ENCODE results near the gene ODC1.

DNA sequence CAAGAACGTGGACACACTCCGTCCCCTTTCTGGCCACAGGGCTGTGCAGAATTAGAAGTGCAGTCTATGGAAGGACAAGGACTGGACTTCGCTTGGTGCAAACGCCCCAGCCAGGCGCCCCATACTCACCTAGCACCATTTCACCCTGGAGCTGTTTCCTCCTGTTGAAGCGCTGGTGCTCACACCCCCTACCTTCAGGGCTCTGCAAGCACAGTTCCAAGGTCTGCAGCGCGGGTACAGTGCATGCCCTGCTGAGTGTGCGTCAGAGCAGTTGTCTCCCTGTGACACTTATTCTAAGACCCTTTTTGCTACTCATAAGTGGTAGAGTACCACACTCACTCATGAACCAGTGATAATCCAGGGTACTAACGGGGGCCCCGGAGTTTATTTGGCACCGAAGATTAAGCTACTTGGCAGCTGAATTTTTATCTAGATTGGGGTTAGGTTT lies 3.1 kb downstream of the HPCAL1 start:
- PRO-cap, 3 experiments, result no peak in any of the 3 experiments
- RAMPAGE, long total RNA, 4 experiments, result no peak in any of the 4 experiments
- RRBS, result no CpG with 5 or more reads among the region's 12 CpGs

- PRO-cap, 3 experiments, result no peak in any of the 3 experiments
- RAMPAGE, long total RNA, 4 experiments, result no peak in any of the 4 experiments
- RRBS, result 35% methylated on average over 2 of the region's 5 CpGs
Measured at GRCh38 chr2:10324102-10324756, 21.5 kb downstream of the HPCAL1 start.

DNA sequence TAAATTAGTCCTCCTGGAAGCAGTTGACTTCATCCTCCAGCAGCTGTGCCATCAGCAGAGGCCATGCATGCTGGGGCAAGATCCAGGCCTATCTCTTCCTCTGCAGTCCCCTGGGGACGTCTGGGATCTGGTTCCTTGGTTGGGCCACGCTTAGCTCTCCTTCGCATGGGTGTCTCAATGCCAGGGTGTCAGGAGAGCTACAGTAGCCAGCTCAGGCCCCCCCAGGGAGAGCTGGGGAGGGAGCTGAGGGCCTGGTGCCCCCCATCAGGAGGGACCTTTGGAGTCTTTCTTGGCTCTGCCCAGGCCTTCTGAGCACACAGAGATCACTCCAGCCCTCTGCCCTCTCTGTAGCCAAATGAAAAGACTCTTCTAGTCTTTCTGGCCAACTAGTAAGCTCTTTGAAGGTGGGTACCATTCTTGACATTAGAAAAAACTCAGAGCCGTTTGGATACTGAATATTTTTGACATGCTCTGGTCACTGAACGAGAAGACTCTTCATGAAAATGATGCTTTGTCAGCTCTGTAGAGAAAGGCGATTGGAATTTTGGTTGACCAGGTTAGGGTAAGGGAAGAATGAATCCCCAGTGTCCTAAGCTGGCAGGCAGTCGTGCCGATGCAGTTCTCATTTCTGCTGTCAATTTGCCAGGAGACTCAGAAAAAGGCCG lies 49.9 kb downstream of the HPCAL1 start:
- PRO-cap, 3 experiments, result no peak in any of the 3 experiments
- RAMPAGE, long total RNA, 4 experiments, result no peak in any of the 4 experiments
- RRBS, result no CpG with 5 or more reads among the region's 9 CpGs

DNA sequence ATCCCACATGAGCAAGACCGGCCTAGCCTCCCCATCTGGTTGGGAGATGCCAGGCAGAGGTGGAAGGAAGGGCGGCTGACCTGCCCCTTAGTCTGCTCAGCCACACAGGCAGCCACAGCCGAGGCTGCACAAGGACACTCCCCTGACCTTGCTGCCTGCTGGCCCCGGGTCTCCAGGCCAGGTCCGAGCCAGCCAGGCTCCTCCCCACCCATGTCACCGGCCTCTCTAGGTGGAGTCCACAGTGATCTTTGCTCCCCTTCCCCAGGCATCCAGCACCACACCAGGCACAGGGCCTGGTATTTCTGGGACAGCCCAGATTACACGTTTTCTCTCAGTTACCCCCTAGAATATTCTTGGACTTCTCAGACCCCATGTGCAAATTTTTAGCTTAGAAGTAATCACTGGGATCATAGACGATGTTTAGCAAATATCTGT lies 47.1 kb downstream of the ODC1 start:
- PRO-cap, 3 experiments, result no peak in any of the 3 experiments
- RAMPAGE, long total RNA, 4 experiments, result no peak in any of the 4 experiments
- RRBS, result 23% methylated on average over 4 of the region's 8 CpGs

- PRO-cap, 3 experiments, result no peak in any of the 3 experiments
- RAMPAGE, long total RNA, 4 experiments, result no peak in any of the 4 experiments
- RRBS, result no CpG with 5 or more reads among the region's 23 CpGs
Measured at GRCh38 chr2:10402085-10403139, 45.7 kb downstream of the ODC1 start.

GRCh38 chr2:10407832-10408926 lies 39.9 kb downstream of the ODC1 start:
- PRO-cap, 3 experiments, result peak in 2 of 3 experiments; most common plus-strand start chr2:10408557 (in 1)
- RAMPAGE, long total RNA, 4 experiments, result no peak in any of the 4 experiments
- RRBS, result no CpG with 5 or more reads among the region's 15 CpGs

- PRO-cap, 3 experiments, result no peak in any of the 3 experiments
- RAMPAGE, long total RNA, 4 experiments, result no peak in any of the 4 experiments
- RRBS, result 87% methylated on average over 5 of the region's 24 CpGs
Measured at GRCh38 chr2:10441444-10442508, 6.4 kb downstream of the ODC1 start.

GRCh38 chr2:10447847-10448964 lies at the start of gene ODC1:
Gene ODC1, minus strand, starts transcription at chr2:10448327.
- PRO-cap, 3 experiments, result peak in 3 of 3 experiments; most common plus-strand start chr2:10448033 (in 1); most common minus-strand start chr2:10448327 (in 3)
- RAMPAGE, long total RNA, 4 experiments, result start-site peak on the plus strand in 2 of 4 experiments, at chr2:10448672-10448709 at its widest, 6 to 11 reads per replicate
- RRBS, result 1% methylated on average over 69 of the region's 149 CpGs

GRCh38 chr2:10497629-10498328 lies 49.7 kb upstream of the ODC1 start:
- PRO-cap, 3 experiments, result no peak in any of the 3 experiments
- RAMPAGE, long total RNA, 4 experiments, result no peak in any of the 4 experiments
- RRBS, result 24% methylated on average over 8 of the region's 32 CpGs

DNA sequence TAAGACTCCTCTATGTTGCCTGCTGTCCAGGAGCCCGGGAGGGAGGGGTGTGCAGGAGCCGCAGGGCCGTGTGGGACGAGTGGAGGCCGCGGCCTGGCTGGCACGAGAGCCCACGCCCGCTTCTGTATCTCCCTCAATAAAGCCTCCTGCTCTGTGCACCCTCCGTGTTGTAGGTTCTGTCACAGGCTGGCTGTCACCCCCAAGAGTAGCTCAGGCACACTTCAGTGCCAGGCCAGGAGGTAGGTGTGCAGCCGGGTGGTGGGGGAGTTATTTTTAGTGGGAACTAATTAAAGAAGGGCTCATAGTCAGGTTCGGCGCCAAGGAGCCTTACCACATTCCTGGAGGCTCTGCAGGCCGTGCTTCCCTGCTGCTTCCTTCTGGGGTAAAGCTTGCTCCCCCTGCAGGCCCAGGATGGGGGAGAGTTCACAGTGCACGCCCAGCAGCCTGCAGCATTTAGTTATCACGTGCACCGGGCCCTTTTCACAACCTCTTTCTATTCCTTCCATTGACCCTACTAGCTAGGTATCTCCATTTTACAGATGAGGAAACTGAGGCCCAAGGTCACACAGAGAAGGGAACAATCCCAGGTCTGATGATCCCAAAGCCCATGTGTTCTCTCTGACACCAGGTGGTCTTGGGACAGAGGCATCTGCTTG lies 2.5 kb downstream of the KCNF1 start:
- PRO-cap, 3 experiments, result no peak in any of the 3 experiments
- RAMPAGE, long total RNA, 4 experiments, result no peak in any of the 4 experiments
- RRBS, result 74% methylated on average over 1 of the region's 17 CpGs

GRCh38 chr2:11160860-11161598 lies 5.8 kb downstream of the SLC66A3 start:
- PRO-cap, 3 experiments, result peak in 3 of 3 experiments; most common minus-strand start chr2:11161183 (in 3)
- RAMPAGE, long total RNA, 4 experiments, result no peak in any of the 4 experiments
- RRBS, result no CpG with 5 or more reads among the region's 15 CpGs

DNA sequence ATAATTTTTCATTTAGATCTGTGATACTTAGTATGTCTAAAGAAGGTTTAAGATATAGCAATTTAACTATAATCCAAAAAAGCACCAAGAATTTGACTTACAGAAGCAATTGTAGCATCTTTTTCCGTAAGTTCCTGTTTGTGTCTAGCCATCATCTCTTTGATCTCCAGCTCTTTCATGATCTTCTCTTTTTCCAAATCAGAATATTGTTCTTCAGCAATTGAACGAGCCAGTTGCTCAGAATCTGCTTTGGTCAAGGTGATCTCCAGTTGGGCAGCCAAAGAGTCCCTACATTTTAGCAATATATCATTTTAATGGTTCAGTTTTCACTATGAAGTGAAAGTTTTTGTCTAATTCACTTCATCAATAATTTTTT lies 45.6 kb downstream of the SLC66A3 start:
- PRO-cap, 3 experiments, result no peak in any of the 3 experiments
- RAMPAGE, long total RNA, 4 experiments, result start-site peak on the minus strand in 1 of 4 experiments, centred at position 179 of the sequence, 117 reads per replicate
- RRBS, result no CpG with 5 or more reads among the region's 2 CpGs

GRCh38 chr2:11211424-11211990 lies 56.2 kb downstream of the SLC66A3 start:
- PRO-cap, 3 experiments, result no peak in any of the 3 experiments
- RAMPAGE, long total RNA, 4 experiments, result no peak in any of the 4 experiments
- RRBS, result no CpG with 5 or more reads among the region's 3 CpGs

GRCh38 chr2:11213294-11214113 lies 58.2 kb downstream of the SLC66A3 start:
- PRO-cap, 3 experiments, result no peak in any of the 3 experiments
- RAMPAGE, long total RNA, 4 experiments, result no peak in any of the 4 experiments
- RRBS, result no CpG with 5 or more reads among the region's 6 CpGs

DNA sequence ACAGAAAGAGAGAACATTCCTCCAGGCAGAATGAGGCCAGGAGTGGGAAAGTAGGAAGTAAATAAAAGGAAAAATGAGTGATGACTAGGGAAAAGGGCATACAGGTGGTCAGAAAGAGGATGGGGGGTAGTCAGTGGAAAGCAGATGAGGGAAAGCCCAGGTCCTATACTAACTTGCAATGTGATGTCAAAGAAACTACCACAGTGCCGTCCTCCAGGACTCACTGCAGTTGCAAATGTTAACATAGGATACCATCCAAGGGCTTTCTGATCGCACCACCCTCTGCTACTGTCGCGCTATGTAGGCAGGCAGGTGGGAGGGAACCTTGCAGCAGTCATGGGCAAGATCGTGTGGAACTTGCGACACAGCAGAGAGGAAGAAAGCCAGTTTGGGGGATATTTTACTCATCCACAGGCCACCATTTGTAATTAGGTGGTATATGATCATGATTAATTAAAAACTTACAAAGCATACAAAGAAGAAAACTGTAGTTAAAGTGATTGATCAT lies 8.3 kb upstream of the ROCK2 start:
- PRO-cap, 3 experiments, result no peak in any of the 3 experiments
- RAMPAGE, long total RNA, 4 experiments, result no peak in any of the 4 experiments
- RRBS, result no CpG with 5 or more reads among the region's 6 CpGs

DNA sequence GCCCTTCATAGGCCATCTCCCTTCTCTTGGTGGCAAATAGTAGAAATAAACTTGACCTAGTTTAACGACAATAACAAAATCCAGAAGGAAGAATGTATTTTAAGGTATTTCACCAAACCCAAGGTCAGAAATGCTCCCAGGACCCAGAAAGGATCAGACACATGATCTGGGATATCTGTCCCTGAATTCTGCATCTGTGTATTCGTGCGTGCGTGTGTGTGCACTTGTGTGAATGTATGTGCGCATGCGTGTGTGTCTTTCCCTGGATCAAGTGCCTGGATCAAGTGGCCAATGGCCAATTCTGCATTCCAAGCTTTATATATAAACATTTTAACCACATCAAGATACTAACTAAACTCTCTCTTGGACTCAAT lies 45.0 kb upstream of the ROCK2 start:
- PRO-cap, 3 experiments, result no peak in any of the 3 experiments
- RAMPAGE, long total RNA, 4 experiments, result no peak in any of the 4 experiments
- RRBS, result no CpG with 5 or more reads among the region's 6 CpGs

DNA sequence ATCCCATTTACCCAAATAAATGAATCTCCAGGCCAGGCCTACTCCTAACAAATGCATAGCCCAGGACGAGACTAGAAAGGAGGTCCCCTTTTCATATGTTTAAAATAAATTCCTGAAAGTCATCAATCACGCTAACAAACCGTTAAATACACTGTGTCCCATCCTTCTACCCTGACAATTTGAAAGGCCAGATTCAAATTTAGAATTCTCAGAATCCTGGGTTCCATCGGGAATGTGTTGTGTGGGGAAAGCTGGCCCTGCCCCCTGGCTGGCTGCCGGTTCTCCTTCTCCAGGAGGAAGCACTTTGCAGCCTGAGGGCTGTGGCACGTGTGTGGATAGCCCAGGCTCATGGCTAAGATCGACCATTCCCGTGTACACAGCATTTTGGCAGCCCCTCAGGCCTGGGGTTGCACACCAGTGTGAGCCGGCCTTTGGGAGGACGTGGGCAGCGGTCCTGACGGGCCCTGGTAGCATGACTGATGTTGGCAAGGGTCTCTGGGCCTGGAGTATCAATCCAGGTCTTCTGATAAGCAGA lies 50.9 kb upstream of the ROCK2 start:
- PRO-cap, 3 experiments, result no peak in any of the 3 experiments
- RAMPAGE, long total RNA, 4 experiments, result no peak in any of the 4 experiments
- RRBS, result no CpG with 5 or more reads among the region's 12 CpGs

DNA sequence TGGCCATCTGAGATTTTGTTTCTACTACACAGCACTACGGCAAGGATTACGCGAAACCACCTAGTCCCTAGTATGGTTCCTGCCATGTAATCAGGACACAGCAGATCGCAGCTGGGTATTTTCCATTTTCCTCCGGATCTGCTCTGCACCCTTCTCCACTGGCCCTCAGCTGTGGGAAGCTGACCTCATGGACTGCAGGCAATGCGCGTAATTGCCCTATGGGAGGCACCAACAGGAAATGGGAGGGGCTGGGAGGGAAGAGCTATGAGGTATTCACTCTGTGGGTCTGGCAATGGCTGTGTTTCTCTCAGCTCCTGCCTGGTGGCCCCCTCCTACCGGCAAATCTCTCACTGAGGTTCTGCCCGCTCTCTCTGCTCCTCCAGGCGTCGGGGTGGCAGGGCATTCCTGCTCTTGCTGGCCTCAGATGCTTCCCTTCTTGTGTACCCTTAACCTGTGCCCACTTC lies 59.3 kb upstream of the ROCK2 start:
- PRO-cap, 3 experiments, result peak in 2 of 3 experiments; most common plus-strand start position 267 of the sequence (in 1); most common minus-strand start position 173 of the sequence (in 2)
- RAMPAGE, long total RNA, 4 experiments, result no peak in any of the 4 experiments
- RRBS, result no CpG with 5 or more reads among the region's 11 CpGs

GRCh38 chr2:11499015-11499656 lies 33.2 kb upstream of the E2F6 start:
- PRO-cap, 3 experiments, result no peak in any of the 3 experiments
- RAMPAGE, long total RNA, 4 experiments, result no peak in any of the 4 experiments
- RRBS, result no CpG with 5 or more reads among the region's 4 CpGs

GRCh38 chr2:11524382-11525226 lies 9.2 kb upstream of the GREB1 start:
- PRO-cap, 3 experiments, result no peak in any of the 3 experiments
- RAMPAGE, long total RNA, 4 experiments, result no peak in any of the 4 experiments
- RRBS, result no CpG with 5 or more reads among the region's 9 CpGs

Measured in adrenal gland (tissue), 7 donors.